Right cardiac atrium (tissue), 1 donor: ENCODE measurements around a stretch of chr21.

DNA sequence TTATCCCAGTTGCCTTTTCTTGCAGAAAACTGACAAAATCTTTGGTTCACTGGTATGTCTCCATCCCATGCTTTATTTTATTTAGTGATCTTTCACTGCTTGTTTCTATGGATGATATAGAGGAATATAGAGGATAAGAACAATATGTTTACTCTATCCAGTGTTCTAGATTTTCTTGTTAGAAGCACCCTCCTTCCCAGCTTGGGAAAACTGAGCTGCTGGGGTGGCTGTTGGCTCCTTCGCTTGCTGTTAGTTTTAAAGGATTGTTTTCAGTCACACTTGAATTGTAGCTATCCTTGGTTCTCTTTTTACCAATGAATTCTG, 64.4 kb downstream of the DYRK1A start:
- PRO-cap: no peak

GRCh38 chr21:37433042-37433680, 66.6 kb downstream of the DYRK1A start:
- PRO-cap: no peak

DNA sequence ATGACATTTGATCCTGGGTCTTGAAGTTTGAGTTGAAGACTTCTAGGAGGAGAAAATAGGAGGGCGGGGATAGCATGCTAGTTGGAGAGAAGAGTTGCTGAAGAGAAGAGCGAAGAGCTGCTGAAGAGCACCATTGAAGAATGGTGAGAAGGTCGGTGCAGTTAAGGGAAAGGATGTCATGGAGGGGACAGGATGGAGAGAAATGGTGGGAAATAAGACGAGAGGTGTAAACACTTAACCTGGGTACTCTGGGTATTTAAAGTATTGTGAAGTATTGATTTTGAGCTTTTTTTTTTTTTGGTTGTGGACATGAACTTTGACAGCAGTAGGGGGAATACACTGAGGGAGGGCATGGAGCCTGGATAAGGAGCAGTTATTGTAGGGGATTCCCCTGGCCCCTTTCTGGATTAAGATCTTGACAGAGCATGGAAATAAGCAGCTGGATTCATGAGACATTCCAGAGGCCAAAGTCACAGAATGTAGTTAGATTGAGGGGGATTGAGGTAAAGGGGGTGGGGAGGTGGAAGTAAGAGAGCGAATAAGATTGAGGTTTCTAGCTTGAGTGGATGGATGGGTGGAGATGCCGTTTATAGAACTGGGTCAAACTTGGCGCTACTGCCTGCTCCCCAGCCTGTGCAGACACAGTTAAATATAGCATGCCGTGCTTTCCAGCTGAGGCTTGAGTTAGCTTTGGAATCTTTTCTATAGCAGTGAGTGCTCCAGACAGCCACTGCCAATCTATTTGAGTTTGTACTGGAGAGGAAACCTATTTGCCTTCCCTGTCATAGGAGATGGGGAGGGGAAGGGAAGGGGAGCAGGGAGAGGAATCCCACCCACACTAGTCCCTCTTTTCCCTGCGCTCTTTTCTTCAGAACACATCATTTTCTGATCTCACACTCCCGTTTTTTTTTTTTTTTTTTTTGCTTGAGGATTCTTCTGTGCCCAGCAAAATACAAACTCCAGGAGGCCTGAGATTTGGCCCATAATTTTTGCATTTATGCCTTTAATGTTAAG, 85.6 kb downstream of the DYRK1A start:
- PRO-cap: no peak

DNA sequence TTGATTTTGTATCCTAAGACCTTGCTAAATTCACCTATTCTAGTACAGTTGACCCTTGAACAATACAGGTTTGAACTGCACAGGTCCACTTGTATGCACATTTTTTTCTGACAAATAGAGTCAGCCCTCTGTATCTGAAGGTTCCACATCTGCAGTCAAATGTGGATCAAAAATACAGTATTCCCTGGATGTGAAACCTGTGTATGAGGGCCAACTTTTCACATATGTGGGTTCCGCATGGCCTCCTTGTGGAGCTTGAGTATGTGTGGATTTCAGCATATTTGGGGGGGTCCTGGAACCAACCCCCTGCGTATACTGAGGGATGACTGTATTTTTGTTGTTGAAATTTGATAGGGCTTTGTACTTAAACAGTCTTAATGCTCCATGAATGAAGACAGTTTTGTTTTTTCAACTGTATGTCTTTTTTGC, 133.2 kb downstream of the DYRK1A start:
- PRO-cap: no peak

GRCh38 chr21:37533030-37533797, 166.6 kb downstream of the DYRK1A start:
- PRO-cap: no peak

DNA sequence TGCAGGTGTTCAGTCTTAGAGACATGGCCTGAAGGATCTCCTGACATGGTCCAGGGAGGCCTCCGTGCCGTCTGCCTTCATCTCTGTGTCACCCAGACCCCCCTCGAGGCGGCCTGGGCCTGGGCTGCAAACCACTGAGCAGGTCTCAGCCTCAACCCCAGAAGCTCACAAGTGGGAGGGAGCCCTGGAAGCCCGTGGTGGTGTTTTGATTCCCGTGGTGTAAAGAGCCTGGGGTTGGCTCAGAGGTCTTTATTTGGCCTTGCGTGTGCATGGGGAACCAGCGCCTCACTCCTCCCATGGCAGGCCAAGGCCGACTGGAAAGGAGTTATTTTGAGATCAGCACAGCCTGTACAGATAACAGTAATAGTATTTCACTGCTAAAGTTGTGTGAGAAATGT, 186.4 kb downstream of the DYRK1A start:
- PRO-cap: unidirectional peak, minus-strand start at position 173 of the sequence

DNA sequence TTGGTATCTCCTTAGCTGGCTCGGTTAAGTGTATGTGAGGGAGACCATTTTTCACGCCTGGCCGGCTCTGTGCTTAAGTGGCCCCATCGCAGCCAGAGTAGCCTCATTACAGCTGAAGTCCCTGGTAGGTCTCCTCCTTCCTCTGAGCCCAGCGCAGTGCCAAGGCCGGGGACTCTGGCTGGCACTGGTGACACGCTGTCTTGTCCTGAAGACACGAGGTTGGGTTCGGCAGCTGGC, 196.4 kb downstream of the DYRK1A start:
- PRO-cap: no peak

DNA sequence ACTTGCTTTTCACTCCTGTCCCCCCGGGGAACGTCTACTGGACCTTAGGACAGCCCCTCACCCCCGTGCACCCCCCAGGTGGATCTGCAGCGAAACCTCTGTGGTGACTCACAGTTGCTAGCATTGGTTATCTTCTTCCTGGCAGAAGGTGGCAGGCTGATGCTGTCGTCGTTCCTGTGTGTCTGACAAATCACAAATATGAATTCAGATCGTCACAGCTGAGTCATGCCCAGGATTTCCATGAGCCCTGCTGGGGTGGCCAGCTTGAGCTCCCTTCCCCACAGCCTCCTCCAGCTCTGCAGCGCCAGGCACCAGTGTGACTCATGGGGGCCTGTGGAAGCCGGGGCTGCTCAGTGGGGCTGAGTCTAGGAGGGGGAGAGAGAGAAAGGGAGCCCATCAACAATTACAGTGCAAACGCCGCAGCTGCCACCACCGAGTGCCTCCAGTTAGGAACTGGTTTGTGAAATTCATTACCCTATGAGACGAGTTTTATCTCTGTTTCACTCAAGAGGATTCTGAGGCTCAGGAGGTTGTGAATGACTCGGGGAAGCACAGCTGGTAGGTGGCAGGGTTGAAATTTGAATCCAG, 197.8 kb downstream of the DYRK1A start:
- PRO-cap: bidirectional peak, plus-strand start at position 314 of the sequence, minus-strand start at position 102 of the sequence; unidirectional peak, minus-strand start at position 442 of the sequence

DNA sequence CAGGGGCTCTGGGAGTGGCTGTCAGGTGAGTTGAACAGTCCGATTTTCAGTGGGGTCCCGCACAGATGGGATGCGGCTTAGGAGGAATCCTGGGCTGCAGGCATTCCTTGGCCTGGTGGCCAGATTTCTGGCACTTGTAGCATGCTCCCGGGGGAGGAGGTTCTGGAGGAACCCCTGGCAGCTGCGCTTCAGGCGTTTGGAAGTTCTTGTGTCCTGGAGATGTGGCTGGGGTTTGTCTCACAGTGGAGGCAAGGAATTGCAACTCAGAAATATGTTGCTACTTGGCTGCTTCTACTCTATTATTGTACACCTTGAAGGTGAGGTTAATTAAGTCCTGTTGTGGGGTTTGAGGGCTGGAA, 223.7 kb downstream of the DYRK1A start:
- PRO-cap: no peak

DNA sequence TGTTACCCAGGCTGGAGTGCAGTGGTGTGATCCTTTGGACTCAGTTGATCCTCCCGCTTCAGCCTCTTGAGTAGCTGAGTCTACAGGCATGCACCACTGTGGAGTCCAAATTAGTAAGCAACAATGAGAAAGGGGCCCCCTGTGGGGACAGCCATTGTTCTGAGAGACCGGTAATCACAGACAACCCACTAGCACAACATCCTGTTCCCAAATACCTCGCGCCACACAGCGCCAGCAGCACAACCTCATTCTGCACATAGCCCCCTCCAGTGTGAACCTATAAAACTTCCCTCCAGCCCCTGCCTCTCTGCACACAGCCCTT, 226.4 kb downstream of the DYRK1A start:
- PRO-cap: no peak

- PRO-cap: no peak
These were observed 36.9 kb downstream of the KCNJ15 start for GRCh38 chr21:38293553-38294326.

GRCh38 chr21:38306437-38306912, 49.7 kb downstream of the KCNJ15 start:
- PRO-cap: no peak

DNA sequence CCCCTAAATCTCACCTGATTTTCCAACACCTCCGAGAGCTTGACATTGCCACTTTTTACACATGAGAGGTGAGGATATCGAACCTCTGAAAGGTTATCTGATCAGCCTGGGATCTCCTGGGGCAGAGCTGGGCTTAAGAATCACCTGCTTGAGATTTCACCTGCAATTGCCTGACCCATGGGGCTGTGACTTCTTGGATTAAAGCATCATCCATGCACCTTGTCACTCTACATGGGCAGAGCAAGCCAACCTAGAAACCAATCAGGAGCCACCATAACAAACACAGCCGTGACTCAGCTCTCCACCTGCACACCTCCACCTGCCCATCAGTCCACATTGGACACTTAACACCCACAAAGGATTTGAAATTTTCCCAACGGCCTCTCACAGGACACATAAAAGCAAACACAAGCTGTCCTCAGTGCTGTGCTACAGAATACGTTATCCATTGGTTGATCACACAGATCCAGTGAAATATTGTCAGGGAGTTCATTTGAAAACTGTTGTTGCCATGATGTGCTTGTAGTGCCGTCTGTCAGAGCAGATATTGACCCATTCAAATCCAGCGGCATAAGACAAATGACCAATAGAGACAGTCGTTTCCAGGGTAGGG, 35.0 kb upstream of the ETS2 start:
- PRO-cap: no peak

- PRO-cap: no peak
These were observed 2.8 kb upstream of the ETS2 start for GRCh38 chr21:38802592-38803633.

DNA sequence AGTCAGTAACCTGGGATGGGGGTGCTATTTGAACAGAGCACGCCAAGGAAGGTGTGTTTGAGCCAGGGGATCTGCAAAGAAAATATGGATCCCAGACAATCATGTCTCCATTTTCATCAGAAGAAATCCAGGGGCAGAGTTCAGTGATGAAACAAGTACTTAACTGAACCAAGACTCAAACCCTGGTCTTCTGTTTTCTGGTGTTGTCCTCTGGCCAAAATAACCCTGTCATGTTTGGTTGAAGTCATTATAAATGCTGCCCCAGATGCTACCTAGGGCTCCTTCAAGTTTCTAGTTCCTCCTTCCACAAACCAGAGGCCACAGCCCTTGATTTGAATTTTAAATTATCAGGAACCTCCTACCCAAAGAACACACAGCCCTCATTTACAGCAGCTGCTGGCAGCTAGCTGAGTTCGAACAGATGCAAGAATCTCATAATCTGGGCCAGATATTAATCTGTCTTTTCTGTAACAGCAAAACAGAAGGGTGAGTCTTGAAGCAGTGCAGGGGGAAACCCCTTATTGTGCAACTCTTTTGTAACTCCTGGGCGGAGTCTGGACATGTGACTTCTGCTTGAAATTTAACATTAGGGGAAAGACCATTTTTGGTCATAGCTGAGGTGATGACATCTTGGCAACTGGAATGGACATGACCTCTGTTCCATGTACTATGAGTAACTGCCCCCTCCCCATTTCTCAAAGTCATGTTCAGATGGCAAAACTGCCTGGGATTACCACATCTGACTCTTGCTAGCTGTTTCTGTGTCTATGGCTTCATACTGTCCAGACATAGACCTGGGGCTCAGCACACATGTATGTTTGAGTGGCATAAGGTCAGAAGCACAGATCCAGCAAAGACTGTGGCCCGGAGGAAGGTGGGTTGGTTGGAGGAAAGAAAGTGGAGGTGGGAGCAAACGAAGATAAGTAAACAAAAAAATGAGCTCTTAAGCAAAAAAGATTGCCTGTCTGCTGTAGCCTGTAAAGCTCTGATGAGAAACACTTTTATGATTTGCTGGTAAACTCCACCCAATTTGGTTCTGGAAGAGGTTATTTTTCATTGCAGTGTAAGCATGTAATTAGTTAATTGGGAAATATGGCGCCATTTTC, 25.8 kb downstream of the ETS2 start:
- PRO-cap: no peak

DNA sequence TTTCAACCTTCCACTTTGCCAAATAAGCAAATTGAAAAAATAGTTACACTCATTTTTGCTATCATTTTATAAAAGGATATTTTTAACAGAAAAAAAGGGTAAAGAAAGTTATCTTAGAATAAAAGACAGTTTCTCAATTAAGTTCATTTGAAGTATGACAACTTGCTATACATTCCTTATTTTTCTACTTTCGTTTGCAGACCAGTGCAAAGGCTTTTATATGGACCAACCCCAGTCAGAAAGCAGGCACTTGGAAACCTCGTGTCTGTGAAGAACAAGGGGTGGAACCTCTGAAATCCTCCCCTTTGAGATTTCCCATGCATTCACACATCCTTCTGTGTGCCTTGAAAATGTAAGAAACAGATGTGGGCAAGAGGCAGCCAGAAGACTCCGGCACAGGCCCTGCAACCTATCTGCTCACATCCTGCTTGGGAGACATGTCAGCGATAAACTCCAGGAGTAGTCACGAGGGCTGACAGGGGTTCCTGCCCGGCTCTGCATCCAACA, 42.4 kb downstream of the ETS2 start:
- PRO-cap: no peak

DNA sequence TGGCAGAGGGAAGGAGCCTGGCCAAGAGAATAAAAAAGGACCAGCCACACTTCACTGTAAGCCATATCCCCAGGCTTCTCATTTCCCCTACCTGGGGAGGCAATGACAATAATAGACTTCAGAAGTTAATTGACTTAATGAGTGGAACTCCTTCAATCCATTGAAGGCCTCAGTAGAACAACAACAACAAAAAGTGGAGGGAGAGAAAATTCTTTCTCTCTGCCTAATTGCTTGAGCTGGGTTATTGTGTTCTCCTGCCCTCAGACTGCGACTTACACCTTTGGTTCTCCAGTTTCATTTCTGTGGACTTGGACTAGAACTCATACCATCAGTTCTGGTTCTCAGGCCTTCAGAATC, 98.9 kb downstream of the ETS2 start:
- PRO-cap: no peak

DNA sequence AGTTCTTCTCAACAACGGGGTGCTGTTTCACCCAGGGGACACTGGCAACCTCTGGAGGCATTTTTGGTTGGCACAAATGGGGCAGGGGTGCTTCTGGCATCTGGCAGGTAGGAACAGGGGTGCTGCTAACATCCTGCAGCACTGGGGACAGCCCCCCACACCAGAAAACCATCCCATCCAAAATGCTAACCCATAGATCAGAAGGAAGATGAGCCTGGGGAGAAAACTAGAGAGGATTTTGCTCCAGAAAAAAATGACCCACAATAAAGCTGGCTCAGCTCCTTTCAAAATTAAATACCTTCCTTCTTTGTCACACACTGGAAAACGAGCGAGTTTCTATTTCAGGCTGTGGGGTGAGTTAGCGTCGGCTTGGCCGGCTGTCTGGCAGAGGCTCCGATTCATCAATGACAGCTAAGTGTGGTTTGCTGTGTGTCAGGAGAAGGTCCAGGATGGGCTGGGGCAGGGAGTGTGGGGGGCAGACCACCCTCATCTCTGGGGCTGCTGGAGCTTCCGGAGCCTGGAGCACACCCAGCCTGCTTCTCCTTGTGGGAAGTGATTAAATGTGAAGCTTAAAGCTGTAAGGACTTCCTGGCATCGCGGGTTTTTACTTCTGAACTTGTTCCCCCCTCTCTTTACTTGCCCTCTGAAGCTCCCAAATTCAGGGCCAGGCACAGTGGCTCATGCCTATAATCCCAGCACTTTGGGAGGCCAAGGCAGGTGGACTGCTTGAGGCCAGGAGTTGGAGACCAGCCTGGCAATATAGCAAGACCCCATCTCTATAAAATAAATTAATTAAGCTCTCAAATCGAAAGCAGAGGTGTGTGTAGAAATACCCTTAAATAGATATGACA, 120.2 kb downstream of the ETS2 start:
- PRO-cap: bidirectional peak, plus-strand start at position 452 of the sequence, minus-strand start at position 406 of the sequence

DNA sequence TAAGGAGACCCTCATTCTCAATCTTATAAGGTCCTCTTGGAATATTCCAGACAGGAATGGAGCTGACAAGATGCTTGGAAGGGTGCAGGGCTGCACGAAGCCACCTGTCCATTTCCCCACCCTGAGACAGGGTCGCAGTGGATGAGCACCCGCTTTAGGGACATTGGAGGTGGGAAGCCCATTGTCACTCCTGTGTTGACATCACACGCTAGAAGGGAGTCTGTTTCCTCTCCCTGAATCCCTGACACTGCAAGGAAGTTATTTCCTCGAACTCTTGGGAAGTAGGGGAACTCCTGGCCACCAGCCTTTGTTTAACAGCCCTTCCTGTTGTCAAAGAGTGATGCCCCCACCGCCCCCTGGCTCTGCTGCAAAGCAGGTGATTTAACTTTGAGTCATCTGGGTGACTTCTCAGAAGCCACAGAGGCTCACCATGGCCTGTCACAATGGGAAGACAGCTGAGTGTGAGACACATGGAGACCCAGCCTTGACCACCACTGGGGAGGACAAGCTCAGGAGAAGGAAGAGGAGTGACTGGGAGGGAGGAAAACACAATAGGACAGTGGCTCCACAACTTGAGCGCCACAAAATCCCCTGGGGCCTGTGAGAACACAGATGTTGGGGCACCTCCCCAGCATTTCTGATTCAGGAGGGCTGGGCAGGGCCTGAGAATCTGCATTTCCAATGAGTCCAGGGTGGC, 182.8 kb downstream of the PSMG1 start:
- PRO-cap: no peak

DNA sequence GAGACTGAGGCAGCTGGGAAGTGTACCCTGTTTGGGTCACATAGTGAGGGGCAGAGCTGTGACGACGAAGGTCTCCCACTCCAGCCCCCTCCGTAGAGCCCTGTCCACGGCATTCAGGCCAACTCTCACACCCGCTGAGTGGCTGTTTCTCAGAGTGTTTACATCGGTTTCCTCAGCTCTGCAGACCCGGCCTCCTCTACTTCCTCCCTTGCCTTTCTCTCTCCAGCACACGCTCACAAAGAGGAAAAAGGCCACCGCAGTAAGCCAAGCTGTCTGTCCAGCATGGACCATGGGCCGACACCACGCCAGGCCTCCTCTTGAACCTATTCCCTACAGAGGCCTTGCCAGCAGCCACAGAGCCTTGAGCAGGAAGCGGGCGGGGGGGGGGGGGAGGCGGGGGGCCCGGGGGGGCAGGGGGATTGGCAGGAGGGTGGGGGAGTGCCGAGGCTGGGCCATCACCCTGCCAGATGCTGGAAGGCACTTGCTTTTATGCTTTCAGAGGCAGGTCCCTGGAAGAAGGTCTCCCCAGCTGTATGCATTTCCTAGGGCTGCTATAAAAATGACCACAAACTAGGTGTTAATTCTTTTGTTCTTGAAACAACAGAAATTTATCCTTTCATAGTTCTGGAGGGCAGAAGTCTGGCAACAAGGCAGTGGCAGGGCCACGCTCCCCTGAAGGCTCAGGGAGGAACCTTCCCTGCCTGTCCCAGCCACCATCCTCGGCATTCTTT, 178.4 kb downstream of the PSMG1 start:
- PRO-cap: unidirectional peak, plus-strand start at position 272 of the sequence